Breast (tissue), 4 donors: ENCODE measurements around the genes SETDB2 and DLEU7.

DNA sequence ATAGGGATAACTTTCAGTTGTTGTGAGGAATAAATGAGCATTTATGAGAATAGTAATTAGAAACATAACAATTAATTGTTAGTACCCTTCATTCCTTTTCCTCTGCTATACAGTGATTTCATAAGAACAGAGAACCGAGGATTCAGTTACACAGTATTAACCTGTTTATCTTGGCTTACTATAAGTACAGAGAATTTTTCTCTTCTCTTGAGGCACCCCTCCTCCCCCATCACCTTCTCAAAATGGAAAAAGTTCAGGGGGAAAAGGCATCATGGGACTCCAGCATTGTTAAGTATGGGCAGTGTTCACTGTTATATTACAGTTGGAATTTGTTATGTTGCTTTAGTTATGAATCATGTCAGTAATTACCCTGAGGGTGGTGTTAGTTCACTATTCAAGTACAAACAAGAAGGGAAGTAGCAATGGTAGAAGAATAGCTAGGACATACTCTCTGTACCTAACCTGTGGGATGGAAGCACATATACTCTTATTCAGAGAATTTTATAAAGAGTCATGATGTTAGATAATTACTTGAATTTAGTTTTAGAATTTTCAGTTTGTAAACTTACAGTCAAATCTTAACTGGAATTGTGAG lies 12.1 kb downstream of the LPAR6 start:
- PRO-cap, 3 experiments: no peak in any of the 3 experiments
- RRBS: no CpG with 5 or more reads among the region's 1 CpG

GRCh38 chr13:48410037-48410817 lies 2.7 kb downstream of the LPAR6 start:
- PRO-cap, 3 experiments: peak in 2 of 3 experiments; most common plus-strand start chr13:48410525 (in 2)
- RRBS: no CpG with 5 or more reads among the region's 7 CpGs

- PRO-cap, 3 experiments: no peak in any of the 3 experiments
- RRBS: no CpG with 5 or more reads among the region's 4 CpGs
Observed at GRCh38 chr13:48571511-48572088, 38.7 kb upstream of the RCBTB2 start.

DNA sequence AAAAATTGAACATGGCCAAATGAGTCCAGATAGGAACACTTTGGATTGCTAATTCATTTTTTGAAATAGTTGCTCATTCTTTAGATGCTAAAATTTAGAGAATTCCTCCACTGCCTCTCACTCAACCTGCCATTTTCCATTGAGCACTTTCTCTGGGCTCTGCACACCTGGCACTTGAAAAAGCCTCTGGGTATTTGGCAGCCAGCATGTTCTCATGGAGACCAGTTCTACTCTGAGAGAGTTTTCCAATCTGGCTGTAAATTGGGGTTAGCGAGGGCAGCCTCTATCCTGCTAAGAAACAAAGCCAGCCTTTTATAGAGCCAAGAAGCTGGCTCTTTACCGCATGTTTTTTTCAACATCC lies 52.5 kb upstream of the RCBTB2 start:
- PRO-cap, 3 experiments: no peak in any of the 3 experiments
- RRBS: no CpG with 5 or more reads among the region's 2 CpGs

- PRO-cap, 3 experiments: peak in 2 of 3 experiments; most common plus-strand start chr13:48734046 (in 2)
- RRBS: no CpG with 5 or more reads among the region's 1 CpG
Observed at GRCh38 chr13:48733972-48734171, 80.1 kb downstream of the CYSLTR2 start.

DNA sequence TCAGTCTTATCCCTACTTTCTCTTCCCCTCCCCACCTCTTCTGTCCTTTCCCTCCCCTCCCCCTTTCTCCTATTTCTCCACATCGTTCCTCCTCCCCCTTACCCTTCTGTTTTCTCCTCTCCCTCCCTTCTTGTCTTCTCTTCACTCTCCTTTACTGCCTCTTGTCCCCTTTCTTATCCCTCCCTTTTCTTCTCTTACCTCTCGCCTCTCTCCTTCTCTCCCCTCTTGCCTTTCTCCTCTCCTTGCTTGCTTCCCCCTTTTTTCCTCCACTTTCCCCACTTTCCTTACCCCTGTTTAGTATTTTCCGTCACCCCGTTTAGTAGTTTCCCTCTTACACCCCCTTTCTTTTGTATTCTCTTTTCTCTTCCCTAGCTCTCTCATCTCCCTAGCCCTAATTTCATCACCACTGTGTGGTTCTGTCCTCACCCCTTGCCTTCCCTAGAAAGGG lies 107.1 kb upstream of the MLNR start:
- PRO-cap, 3 experiments: no peak in any of the 3 experiments
- RRBS: no CpG with 5 or more reads among the region's 4 CpGs

DNA sequence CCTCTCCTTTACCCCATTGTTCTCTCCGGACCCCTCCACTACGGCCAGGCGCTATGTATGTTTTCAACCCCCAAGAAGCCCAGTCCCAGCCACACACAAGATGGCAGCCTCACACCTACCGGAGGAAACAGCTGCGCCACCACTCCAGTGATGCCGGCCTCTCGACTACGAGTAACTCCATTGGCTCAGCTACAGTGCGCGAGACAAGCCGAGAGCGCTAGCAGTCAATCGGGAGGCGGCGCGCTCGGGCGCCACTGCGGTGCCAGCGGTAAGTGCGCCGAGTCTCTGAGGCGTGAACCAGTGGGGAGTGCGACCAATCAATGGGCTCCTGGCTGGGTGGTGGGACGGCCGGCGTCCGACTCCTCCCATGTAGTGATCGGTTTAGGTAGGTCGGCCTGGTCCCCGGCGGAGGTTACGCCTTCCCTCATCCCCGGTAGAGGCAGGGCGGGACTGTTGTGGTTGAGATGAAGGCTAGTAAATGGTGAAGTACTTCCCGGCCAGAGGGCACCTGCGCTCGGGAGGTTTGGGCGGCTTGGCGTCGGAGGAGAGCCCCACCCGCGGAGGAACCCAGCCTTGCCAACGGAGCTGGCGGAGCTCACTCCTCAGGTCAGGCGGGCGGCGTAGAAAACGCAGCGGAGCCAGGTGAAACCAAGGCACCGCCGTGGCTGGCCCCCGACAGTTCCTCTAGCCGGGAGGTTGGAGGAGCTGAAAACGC lies at the start of gene SETDB2:
Gene SETDB2 (plus strand): TSS at position 408 of the 715 bp plus-strand sequence.
- PRO-cap, 3 experiments: peak in 3 of 3 experiments; most common plus-strand start position 507 of the sequence (in 3); most common minus-strand start position 97 of the sequence (in 3)
- RRBS: 2% methylated on average over 14 of the region's 55 CpGs

- PRO-cap, 3 experiments: no peak in any of the 3 experiments
- RRBS: no CpG with 5 or more reads among the region's 5 CpGs
Observed at GRCh38 chr13:49615967-49616629, 12.2 kb upstream of the ARL11 start.

DNA sequence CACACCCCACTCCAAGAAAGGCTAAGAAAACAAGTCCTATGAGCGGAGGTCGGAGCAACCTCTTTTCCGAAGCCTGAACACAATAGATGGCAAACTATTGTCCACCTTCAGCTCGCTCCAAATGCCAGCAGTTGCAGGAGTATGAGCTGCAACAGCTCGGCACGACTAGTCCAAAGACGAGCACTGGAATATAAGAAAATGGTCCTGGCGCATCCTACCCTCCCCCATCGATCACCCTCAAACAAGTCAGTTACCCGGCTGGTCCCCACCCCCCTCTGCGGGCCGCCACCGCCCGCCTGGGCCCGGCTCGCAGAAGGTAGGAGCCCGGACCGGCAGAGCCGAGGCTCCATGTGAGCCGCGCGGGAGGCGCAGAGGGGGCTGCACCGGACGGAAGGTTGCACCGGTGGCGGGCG lies 829 bp downstream of the KPNA3 start:
- PRO-cap, 3 experiments: peak in 3 of 3 experiments; most common plus-strand start position 341 of the sequence (in 3)
- RRBS: 4% methylated on average over 16 of the region's 28 CpGs

DNA sequence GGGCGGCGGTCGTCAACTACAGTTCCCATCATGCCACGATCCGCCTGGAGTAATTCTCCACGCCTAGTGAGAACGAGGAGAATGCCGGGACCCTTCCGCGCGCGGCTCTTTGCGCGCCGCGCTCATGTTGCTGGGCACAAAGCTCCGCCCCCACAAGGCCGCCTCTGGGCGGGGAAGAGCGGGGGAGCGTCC lies 332 bp upstream of the KPNA3 start:
- PRO-cap, 3 experiments: peak in 3 of 3 experiments; most common minus-strand start position 18 of the sequence (in 1)
- RRBS: under 1% methylated on average over 3 of the region's 21 CpGs

DNA sequence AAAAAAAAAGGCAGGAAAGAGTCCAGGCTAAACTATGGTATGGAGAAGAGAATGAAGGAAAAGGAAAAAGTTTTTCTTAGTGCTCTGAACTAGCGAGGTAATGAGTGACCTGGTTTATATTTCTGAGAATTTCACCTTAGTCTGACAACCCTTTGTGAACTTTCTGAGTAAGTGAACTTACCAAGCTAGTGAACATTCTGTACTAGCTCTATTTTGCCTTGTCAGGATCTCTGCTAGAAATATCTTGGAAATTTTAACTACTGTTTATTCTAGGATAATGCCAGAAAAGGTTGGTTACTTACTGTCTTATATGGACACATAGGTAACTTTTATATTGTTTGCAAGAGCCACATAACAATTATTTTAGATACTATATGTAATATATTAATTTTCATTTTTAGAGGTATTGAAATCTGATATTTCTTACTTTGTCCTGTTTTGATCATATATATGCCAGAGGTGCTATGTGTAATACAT lies 4.5 kb downstream of the TRIM13 start:
- PRO-cap, 3 experiments: no peak in any of the 3 experiments
- RRBS: no CpG with 5 or more reads among the region's 1 CpG

DNA sequence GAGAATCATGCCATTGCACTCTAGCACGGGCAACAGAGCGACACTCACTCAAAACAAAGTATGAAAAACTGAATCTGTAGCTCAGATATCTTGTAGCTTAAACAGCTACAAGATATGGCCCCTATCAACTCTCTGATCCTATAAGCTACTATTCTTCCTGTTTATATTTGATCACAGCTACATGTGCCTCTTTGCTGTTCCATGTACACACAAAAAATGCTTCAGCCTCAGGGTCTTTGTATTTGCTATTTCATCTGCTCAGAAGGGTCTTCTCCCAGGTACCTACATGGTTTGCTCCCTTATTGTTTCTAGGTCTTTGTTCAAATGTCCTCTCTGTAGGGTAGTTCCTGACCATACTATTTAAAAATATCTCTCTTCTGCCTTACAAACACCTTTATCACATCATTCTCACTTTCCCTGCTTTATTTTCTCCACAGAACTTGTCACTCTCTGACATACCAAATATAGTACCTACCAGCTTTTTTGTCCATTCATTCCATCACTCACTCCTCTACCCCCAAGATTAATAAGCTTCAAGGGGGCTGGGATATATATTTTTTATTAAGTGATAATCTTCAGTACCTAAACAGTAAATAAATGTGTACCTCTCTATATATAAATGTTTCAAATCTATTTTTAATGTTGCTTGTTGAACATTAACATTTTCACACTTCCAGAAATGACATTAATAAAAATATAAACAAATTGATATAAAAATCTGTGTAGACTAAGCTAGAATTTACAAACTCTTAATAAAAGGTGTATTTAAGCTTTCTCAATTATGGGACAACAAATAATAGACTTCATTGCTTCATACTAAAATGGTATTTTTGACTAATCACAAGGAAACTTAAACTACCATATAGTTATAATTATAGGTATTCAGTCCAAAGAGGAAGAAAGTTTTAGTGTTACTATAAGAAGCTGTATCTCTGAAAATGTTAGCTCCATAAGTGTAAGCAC lies 27.9 kb downstream of the KCNRG start:
- PRO-cap, 3 experiments: no peak in any of the 3 experiments
- RRBS: no CpG with 5 or more reads among the region's 2 CpGs

- PRO-cap, 3 experiments: peak in 3 of 3 experiments; most common minus-strand start chr13:50125544 (in 3)
- RRBS: no CpG with 5 or more reads among the region's 15 CpGs
Observed at GRCh38 chr13:50125443-50125607, 110.1 kb downstream of the KCNRG start.

GRCh38 chr13:50186223-50186711 lies 171.0 kb downstream of the KCNRG start:
- PRO-cap, 3 experiments: no peak in any of the 3 experiments
- RRBS: no CpG with 5 or more reads among the region's 7 CpGs

- PRO-cap, 3 experiments: no peak in any of the 3 experiments
- RRBS: no CpG with 5 or more reads among the region's 12 CpGs
Observed at GRCh38 chr13:50222566-50222941, 207.3 kb downstream of the KCNRG start.

DNA sequence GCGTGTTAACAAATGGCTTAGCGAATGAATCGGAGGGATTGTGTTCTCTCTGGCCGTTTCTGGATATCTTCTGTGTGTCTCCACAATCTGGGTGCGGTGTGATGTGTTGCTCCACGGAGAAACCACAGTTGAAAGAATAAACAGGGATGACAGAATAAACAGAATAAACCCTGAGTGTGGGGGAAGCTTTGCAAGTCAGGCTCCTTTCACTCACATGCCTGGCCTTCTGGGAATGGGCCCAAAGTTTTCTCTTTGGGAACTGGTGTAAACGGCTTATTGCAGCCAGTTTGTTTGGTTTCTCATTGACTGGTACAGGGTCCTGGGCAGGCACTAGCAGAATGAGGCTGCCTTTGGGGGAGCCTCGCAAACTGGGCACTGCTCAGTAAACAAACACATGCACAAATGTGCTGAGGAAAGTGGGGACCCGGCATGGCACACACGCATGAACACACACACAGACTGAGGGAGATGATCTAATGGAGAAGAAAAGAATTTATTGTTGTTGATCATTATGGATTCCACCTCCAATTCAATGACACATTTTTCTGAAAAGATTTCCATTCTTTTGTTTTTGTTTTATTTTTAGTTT lies 324.6 kb downstream of the DLEU7 start:
- PRO-cap, 3 experiments: no peak in any of the 3 experiments
- RRBS: no CpG with 5 or more reads among the region's 10 CpGs

- PRO-cap, 3 experiments: no peak in any of the 3 experiments
- RRBS: no CpG with 5 or more reads among the region's 16 CpGs
Observed at GRCh38 chr13:50713667-50714446, 129.6 kb downstream of the DLEU7 start.

- PRO-cap, 3 experiments: no peak in any of the 3 experiments
- RRBS: no CpG with 5 or more reads among the region's 16 CpGs
Observed at GRCh38 chr13:50715252-50716006, 128.1 kb downstream of the DLEU7 start.

DNA sequence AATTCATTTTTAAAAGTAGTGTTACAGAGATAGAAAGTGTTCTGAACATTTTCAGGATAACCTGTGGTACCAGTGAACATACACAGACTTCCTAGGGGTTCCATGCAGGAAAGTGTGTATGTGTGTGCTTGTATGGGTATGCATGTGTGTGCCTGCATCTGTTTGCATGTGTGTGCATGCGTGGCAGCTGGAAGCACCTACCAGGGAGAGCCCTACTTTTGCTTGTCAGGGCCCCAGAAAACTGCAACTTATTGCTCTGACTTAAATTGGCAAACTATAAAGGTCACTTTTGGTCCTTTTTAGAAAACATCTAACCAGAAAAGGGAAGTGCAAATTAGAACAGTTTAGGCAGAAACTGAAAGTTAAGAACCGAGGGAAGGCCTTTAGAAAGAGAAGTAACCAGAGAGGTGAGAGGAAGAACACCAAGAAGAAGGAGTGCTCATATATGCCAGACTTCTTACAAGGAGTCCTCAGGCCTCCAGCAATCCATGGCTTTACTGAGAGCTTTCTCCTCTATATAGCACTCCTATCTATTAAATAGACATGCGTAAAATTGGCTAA lies 32.5 kb downstream of the DLEU7 start:
- PRO-cap, 3 experiments: no peak in any of the 3 experiments
- RRBS: no CpG with 5 or more reads among the region's 3 CpGs

DNA sequence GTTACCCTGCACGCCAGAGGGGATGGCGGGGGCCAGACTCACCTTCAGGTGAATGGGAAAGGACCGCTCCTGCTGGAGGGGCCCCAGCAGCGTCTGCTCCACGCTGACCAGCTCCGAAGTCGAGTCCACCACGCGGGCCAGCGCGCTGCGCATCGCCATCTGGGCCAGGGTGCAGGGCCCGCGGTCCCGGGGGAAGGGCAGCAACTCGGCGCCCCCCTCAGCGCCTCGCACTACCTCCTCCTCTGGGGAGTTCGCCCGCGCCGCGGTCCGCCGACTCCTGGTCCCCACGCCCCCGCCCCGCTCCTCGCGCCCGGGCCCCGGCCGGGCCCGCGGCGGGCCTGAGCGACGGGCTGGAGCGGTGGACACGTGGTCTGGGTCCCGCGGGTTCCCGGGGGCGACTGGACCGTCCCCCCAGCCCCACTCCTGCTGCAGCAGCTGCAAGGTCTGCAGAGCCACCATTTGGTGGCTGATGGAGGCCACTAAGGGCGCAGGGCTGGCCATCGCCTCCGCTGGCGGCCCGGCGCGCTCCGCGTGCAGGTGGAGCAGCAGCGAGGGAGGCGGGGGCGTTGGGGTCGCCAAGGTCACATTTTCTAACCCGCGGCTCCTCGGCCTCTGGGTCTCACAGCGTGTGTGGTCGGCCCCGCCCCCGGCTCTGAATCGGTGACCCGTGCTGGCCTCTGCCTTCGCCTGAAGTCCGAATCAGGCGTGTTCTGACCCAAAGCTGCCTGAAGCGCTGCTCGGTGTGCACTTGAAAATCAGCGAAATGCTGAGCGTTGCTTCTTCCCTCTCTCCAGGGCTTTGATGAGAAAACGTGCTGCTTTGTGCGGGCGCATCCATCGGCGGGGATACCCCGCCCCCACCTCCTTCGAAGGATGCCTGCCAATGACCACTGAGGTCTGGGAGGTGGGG lies at the start of gene DLEU7:
Gene DLEU7 (minus strand): TSS at position 547 of the 909 bp plus-strand sequence.
- PRO-cap, 3 experiments: no peak in any of the 3 experiments
- RRBS: 6% methylated on average over 15 of the region's 83 CpGs